Sciatic nerve (tissue), 1 donor: ENCODE results near the genes GATAD1, GNGT1, GNG11 and COL1A2.

GRCh38 chr7:91939439-91939867 lies 1.2 kb upstream of the AKAP9 start:
- PRO-cap, result no peak

GRCh38 chr7:92226382-92227037 lies 19.2 kb downstream of the KRIT1 start:
- PRO-cap, result no peak

DNA sequence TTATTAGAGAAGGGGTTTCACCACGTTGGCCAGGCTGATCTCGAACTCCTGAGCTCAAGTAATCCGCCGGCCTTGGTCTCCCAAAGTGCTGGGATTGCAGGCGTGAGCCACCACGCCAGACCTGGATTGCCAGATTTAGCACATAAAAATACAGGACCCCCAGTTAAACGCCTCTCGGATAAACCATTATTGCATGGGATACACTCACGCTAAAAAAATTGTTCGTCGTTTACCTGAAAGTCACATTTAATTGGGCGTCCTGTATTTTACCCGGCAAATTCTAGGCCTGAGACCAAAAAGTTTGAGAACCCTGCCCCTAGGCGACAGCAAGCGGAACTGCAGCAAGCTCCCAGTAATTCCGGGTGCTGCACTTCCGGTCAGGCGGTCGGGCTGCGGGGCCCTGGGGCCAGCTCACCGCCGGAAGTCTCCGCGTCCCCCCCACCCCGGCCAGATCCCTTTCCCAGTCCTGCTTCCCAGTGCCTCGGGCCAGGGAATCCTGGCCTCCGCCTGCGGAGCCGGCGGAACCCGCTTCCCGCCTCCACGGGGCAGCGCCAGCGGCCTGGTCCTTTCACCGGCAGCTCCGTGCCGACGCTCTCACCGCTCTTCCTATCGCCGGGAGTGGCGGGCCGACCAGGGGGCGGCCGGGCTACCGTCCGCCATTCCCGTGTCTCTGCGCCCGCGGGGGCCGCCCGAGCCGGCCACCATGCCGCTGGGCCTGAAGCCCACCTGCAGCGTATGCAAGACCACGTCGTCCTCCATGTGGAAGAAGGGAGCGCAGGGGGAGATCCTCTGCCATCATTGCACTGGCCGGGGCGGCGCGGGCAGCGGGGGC lies at the start of gene GATAD1:
Gene GATAD1 (plus strand): TSS at position 456 of the 832 bp plus-strand sequence.
- PRO-cap, result unidirectional peak, plus-strand start at position 450 of the sequence; bidirectional peak, plus-strand start at position 609 of the sequence, minus-strand start at position 620 of the sequence

GRCh38 chr7:92612277-92612687 lies 22.1 kb upstream of the FAM133B start:
- PRO-cap, result no peak

DNA sequence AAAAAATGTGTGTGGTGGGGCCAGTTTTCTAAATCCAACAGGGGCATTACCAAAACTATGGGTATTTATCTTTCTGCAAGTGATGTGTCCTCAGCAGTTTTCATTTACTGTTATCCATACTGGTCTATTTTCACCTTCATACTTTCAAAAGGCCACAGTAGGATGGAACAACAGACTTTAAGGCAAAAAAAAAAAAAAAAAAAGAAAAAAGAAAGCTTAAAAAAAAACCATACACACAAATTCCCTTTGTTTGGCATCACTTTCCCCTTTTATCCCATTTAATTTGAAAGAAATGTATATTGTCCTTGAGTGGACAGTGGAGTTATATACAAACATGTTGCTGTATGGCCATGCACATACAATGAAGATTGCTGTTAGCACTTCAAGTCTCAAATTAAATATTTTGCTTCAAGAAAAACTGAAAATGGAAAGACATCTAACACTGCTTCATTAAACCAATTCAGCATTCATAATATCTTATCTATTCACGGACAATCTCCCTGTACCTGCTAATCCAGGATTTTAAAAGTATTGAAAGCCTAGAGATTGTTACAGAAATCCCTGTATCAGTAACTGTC lies 76.8 kb downstream of the CDK6 start:
- PRO-cap, result no peak

DNA sequence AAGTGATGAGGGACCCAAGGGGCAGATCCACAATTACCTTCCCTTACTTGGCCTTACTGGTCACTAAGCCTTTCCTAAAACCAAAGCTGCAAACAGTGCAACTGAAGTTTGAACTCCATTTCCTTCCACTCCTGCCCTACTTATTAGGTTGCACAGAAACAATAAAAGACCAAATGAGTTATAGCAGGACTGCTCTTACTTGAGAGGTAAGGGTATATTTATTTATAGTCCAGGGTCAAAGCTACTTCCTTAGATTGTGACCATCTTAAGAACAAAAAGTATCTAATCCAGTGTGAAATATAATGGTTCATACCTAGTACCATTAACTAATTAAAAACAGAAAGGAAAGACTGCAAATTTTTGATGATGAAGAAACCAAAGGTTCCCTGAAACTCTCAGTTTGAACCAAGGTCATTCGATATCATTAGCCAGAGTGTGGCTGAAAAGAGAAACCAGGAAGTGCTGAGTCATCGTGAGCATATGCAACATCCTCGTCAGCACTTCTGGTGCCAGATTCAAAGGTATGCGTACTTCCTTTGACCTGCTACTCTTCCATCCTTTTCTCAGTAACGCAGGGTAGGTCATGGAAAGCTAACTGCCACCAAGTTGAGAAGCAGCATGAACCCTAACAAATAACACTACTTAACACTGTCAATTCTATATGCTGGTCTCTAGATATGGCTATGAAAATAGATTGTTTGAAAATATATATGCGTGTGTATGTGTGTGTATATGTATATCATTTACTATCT lies 26.8 kb downstream of the CDK6 start:
- PRO-cap, result no peak

- PRO-cap, result no peak
These were observed 1.8 kb downstream of the CDK6 start for GRCh38 chr7:92834714-92834867.

- PRO-cap, result no peak
These were observed 68.0 kb upstream of the CDK6 start for GRCh38 chr7:92904174-92904931.

- PRO-cap, result no peak
These were observed 23.2 kb downstream of the HEPACAM2 start for GRCh38 chr7:93202856-93203589.

- PRO-cap, result no peak
These were observed 289 bp downstream of the CALCR start for GRCh38 chr7:93574247-93574622.

GRCh38 chr7:93590951-93592241 lies 16.9 kb upstream of the CALCR start:
- PRO-cap, result no peak

DNA sequence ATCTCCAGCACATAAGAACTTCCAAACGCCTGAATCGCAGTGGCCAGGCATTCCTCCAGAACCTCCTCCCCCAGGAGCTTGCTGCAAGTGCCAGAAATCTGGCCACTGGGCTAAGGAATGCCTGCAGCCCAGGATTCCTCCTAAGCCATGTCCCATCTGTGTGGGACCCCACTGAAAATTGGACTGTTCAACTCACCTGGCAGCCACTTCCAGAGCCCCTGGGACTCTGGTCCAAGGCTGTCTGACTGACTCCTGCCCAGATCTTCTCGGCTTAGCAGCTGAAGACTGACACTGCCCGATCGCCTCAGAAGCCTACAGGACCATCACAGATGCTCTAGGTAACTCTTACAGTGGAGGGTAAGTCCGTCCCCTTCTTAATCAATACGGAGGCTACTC lies 67.5 kb upstream of the CALCR start:
- PRO-cap, result no peak

- PRO-cap, result no peak
These were observed at the start of gene GNGT1 for GRCh38 chr7:93906361-93906640. TSS of gene GNGT1 (plus strand) at chr7:93906567.

GRCh38 chr7:93921551-93922745 lies at the start of gene GNG11:
TSS of gene GNG11 (plus strand) at chr7:93921735.
- PRO-cap, result bidirectional peak, plus-strand start at chr7:93922054, minus-strand start at chr7:93921646; unidirectional peak, minus-strand start at chr7:93922271

DNA sequence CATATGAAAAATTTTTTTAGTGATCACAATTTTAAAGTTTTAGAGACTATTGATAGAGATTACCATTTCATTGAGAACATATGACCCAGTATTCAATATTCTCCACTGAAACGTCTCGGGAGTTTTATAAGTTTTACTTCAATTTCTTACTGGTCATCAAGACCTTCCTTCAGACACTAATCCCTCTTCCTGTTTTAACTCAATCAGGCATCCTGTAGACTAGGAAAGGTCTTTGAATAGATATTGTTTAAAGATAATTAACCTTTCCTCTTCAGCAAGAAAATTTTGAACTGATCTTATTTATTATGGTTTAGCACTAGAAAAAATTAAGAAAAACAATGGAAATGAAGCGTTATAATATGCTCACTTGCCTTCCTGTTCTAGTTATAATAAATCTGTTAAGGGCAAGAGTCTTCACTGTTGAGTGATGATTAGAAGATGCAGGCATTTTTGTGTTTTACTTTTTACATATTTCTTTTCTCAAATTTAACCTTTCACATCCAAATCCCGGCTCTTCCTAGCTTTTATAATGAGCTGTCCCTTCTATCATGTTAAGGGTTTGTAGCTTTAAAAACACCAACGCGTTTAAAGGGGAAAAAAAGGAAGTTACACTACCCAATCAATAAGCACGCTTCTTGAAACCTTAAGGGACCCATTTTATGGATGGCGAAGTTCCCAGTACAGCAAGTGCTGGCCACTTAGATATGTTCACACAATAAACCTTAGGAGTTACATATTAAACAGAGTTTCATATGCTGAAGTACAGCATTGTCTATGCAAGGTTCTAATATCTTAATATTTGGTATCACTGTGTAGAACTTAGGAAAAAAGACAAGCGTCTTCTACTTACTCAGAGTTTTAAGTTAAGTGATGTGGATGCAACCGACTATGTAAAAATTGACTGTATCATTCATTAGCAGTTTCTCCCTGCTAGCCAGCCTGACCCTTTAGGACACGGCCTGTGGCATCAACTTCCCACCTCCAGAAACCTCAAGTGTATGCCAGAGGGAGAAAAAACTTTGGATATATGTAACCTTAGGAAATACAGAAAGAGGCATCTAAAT lies 1.6 kb downstream of the GNG11 start:
- PRO-cap, result no peak

- PRO-cap, result no peak
These were observed 2.5 kb downstream of the GNG11 start for GRCh38 chr7:93923966-93924446.

- PRO-cap, result no peak
These were observed 450 bp upstream of the BET1 start for GRCh38 chr7:94004602-94005007.

GRCh38 chr7:94183132-94183922 lies 179.2 kb upstream of the BET1 start:
- PRO-cap, result unidirectional peak, minus-strand start at chr7:94183434

DNA sequence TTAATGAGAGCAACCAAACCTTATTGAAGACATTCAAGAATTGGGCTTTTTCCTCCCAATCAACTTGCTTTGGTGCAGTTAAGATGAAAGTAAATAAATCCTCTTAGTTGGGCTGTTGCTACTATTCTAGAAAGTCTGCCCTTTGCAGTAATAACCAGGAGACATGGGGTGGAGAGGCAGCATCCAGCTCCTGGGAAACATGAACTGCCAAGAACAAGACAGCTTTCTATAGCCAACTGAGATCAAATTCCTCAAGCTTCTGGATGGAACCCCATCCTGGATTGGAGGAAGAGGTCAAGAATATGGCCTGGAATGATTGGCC lies 70.4 kb upstream of the COL1A2 start:
- PRO-cap, result no peak

DNA sequence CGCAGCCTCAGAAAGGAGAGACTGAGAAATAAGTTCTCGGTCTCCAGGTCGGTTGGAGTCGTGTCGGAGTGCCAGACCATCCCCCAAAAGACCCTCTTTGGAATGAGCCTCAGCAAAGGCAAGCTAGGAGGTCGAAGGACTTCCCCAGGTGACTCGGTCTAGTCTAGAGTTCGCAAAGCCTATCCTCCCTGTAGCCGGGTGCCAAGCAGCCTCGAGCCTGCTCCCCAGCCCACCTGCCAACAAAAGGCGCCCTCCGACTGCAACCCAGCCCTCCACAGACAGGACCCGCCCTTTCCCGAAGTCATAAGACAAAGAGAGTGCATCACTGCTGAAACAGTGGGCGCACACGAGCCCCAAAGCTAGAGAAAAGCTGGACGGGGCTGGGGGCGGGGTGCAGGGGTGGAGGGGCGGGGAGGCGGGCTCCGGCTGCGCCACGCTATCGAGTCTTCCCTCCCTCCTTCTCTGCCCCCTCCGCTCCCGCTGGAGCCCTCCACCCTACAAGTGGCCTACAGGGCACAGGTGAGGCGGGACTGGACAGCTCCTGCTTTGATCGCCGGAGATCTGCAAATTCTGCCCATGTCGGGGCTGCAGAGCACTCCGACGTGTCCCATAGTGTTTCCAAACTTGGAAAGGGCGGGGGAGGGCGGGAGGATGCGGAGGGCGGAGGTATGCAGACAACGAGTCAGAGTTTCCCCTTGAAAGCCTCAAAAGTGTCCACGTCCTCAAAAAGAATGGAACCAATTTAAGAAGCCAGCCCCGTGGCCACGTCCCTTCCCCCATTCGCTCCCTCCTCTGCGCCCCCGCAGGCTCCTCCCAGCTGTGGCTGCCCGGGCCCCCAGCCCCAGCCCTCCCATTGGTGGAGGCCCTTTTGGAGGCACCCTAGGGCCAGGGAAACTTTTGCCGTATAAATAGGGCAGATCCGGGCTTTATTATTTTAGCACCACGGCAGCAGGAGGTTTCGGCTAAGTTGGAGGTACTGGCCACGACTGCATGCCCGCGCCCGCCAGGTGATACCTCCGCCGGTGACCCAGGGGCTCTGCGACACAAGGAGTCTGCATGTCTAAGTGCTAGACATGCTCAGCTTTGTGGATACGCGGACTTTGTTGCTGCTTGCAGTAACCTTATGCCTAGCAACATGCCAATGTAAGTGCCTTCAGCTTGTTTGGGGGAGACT lies at the start of gene COL1A2:
Gene COL1A2 (plus strand): TSS at position 937 of the 1,174 bp plus-strand sequence.
- PRO-cap, result bidirectional peak, plus-strand start at position 500 of the sequence, minus-strand start at position 241 of the sequence; bidirectional peak, plus-strand start at position 937 of the sequence, minus-strand start at position 626 of the sequence